Non-pigmented ciliary epithelial cell (primary cell): ENCODE measurements around the genes NOSIP, TSKS and ZNF473.

DNA sequence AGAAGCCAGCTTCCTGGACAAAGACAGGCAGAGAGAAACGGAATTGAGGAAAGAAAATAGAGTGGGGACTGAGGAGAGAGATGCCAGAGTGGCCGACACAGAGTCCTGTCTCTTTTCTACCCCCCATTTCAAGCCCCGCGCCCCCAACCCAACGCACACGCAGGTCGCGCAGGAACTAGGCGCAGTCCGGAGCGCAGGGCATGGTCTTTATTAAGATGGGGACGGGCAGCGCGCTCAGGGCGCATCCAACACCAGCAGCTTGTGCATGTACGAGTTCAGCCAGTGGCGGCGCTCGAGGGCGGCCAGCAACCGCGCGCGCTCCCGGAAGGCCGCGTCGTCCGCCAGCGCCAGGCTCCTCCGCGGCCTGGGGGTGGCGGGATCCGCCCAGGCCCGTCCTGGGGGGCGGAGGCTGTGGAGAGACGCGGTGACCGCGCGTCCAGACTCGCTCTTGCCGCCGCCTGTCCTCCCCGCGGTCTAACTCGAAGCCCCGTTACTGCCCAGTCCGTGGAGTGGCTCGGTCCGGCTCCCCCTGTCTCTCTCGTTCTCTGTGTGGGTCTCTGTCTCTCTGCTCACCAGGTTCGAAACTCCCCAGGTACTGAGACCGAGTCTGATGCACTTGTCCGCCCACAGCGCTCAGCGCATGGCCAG, 883 bp downstream of the PTH2 start:
- RRBS = no CpG with 5 or more reads among the region's 57 CpGs

DNA sequence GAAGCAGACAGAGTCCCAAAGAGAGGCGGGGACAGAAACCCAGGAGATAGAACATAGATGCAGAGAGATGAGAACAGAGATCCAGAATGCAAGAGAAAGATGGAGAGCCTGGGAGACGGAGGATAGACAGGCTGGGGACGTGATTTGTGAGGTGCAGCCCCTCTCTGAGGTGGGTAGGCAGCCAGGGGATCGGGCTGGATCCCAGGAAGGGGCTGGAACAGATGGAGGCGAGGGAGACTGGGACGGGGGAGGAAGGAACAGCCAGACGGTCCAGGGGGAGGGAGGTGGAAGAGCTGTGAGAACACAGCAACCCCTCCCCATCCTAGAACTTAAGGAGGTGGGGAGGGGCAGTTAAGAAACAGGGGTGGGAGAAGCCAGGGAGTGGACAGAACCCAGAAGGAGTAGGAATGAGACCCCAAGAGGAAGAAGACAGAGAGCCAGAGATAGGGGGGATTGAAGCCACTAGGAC, 3.1 kb downstream of the SLC17A7 start:
- RRBS = no CpG with 5 or more reads among the region's 7 CpGs

DNA sequence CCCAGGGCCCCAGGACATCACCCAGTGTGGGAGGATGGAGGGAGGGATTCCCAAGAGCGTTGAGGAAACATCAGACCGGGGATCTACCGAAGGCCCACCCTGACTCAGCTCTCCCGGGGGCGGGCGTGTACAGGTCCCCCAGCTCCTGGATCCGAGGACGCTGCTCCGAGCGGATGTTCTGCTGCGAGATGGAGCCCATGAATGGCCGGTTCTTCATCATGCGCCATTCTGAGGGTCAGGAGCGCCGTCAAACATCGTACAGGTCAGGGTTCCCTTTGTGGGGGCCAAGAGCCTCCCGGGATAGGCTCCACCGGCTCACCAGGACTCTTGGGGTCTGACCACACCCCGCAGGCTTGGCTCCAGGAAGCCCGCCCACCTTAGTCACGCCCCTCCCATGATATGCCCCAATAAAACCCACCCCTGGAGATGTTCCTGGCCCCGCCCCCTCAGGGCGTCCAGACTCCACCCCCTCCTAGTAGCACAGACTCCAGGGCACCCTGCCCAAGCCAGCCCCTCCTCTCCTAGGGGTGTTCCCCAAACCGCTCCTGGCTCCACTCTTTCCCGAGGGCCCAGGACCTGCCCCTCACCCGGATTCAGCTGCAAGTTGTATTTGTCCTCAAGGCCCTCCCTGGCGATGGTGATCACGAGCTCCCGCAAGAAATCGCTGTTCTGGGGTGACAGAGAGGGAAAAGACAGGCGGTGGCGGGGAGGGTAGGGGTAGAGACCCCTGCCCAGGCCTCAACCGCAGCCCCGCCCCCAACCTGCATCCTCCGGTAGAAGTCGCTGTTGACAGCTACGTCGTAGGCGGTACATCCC, 4.2 kb downstream of the PIH1D1 start:
- RRBS = 89% methylated on average over 7 of the region's 39 CpGs

- RRBS = no CpG with 5 or more reads among the region's 28 CpGs
These were observed 2.0 kb downstream of the FLT3LG start for GRCh38 chr19:49475722-49476665.

DNA sequence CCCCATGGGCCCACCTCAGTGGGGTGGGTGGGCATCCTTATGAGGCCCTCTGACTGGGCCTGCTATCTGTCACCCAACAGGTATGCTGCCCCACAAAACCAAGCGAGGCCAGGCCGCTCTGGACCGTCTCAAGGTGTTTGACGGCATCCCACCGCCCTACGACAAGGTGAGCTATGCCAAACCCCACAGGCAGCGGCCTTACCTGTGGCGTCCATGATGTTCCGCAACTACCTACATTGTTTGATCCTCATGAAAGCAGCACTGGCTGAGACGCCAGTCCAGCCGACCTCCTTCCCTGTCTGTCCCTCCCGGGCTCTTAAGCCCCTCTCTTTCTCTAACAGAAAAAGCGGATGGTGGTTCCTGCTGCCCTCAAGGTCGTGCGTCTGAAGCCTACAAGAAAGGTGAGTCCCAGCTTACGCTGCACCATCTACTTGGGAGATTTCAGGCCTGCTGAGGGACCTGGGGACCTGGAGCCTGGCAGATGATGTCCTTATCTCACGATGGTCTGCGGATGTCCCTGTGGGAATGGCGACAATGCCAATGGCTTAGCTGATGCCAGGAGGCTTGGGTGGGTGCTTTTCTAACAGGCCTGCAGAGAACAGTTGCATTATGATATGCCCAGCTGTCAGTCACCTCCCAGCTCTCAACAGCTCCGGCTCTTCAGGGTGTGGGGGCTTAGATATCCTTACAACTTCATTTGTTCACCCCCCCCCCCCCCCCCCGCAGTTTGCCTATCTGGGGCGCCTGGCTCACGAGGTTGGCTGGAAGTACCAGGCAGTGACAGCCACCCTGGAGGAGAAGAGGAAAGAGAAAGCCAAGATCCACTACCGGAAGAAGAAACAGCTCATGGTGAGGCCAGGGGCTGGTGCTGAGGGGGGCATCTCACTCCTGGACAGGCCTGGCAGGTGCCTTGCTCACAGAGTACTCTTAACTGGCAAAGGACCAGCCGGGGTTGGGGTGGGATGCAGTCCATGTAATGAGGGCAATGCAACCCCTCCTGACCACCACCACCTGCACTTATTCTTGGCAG, 3.6 kb downstream of the RPL13A start:
- RRBS = 42% methylated on average over 1 of the region's 25 CpGs

GRCh38 chr19:49580387-49580898, at the start of gene NOSIP:
Gene NOSIP, minus strand, starts transcription at chr19:49580556.
- RRBS = 2% methylated on average over 7 of the region's 24 CpGs

- RRBS = no CpG with 5 or more reads among the region's 30 CpGs
These were observed 8.4 kb downstream of the PRR12 start for GRCh38 chr19:49599173-49599971.

DNA sequence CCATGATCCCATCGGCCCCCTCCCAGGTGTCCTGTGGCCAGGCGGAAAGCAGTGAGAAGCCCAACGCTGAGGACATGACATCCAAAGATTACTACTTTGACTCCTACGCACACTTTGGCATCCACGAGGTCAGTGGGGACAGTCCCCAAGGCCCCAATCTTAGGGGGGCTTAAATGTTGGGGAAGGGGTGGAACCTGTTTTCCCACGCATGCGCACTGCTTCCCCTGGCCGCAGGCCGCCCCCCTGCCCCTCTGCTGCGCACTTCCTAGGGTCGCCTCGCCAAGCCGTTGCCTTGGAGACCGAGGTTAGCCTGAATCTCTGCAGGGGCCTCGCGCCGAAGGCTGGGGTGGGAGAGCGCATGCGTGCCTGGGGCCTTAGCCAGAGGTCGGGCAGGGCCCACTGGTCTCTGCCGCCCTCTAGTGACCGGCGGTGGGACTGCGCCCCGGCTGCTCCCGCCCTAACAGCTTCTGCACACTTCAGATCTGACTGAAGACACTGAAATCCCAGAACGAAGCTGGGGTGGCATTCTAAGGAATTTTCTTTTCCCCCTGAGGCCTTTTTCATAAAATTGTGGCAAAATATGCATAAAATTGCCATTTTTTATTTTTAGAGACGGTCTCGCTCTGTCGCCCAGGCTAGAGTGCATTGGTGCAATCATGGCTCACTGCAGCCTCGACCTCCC, 3.5 kb downstream of the PRMT1 start:
- RRBS = no CpG with 5 or more reads among the region's 31 CpGs

GRCh38 chr19:49685661-49686153, 3.7 kb upstream of the ADM5 start:
- RRBS = no CpG with 5 or more reads among the region's 14 CpGs

DNA sequence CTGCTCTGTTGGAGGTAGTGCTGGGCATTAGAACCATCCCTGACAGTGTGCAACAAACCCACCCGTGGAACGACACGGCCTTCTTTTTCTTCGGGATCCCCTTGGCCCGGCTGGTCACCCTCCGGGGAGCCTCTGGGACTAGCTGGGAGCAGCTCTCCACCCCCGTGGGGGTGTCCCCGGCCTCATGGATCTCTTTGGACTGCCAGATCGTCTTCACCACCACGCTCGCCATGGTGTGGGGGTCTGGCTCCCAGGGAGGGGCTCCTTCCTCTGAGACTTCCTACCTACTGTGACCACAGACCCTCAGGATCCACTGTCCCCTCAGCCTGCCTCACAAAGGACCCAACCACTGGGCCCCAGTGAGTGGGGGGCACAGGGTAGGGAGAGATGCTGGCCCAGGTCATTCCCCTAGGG, at the start of gene TSKS:
Gene TSKS, minus strand, starts transcription at position 291 of the 414 bp plus-strand sequence.
- RRBS = 71% methylated on average over 3 of the region's 11 CpGs

DNA sequence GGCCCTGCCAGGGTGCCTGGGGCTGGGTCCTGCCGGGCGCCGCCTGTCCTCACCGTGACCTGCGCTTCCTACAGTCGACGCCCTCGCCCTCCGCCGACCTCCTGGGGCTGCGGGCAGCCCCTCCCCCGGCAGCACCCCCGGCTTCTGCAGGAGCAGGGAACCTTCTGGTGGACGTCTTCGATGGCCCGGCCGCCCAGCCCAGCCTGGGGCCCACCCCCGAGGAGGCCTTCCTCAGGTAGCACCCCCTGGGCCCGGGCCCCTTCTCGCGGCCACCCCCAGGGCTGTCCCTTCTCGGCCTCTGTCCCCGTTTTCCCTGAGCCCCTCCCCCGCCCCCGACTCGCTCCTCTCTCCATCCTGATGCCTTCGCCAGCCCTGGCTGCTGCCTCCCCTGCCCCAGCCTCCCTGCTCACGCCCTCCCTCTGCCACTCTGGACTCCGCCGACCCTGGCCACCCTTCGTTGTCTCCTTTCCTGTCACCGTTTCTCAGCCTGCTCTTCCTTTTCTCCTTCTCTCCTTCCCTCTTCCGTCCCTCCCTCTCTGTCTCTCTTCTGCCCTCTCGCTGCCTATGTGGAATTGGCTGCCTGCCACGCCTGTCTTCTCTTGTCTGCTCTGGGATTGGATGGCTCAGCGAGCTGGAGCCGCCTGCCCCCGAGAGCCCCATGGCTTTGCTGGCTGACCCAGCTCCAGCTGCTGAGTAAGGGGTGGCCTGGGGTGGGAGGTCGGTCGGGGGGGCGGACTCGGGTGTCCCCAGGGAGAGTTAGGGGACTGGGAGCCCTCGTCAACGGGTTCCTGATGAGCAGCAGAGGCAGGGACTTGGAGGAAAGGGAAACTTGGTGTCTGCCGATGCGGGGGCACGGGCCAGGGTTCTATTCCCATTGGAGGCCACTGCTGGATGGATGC, 10.9 kb downstream of the FUZ start:
- RRBS = 14% methylated on average over 14 of the region's 47 CpGs

DNA sequence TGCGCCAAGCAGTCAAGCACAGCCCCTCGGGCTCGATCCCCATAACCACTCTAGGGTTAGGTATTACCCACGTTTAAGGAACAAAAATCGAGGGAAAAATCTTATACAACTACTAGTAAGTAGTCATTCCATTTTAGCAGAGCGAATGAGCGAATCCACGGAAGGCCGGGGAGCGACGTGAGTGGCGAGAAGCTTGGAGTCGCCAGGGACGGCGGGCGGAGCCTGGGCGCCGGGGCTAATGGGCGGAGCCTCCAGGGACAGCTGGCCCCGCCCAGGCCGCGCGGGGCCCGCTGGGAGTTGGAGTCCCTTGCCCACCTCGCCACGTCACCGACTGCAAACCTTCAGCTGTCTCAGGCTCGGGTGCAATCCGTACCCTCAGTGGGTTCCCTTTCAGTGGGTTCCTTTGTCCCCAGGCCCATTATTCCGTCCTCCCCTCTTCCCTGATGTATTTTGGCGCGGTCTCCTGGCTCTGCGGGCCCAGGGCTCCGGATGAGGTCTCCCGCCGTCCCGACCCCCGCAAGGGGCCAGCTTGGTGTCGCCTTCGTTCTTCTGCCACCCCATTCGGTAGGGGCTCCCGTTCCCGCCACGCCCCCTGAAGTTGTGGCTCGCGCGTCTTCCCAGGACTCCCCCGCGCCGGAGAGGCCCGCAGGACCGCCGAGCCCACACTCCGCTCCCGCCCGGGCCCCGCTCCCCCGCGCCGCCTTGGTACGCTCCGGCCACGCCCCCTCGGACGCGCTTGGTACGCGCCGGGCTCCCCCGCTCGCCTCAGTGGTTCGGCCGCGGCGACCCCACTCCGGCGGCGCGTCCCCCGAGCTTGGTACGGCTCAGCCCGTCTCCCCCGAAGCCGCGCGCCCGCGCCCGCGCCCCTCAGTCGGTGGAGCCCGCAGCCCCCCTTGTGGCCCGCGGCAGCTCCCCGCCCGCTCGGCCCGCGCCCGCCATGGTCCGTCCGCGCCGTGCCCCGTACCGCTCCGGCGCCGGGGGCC, 16.7 kb downstream of the PNKP start:
- RRBS = 2% methylated on average over 32 of the region's 109 CpGs

DNA sequence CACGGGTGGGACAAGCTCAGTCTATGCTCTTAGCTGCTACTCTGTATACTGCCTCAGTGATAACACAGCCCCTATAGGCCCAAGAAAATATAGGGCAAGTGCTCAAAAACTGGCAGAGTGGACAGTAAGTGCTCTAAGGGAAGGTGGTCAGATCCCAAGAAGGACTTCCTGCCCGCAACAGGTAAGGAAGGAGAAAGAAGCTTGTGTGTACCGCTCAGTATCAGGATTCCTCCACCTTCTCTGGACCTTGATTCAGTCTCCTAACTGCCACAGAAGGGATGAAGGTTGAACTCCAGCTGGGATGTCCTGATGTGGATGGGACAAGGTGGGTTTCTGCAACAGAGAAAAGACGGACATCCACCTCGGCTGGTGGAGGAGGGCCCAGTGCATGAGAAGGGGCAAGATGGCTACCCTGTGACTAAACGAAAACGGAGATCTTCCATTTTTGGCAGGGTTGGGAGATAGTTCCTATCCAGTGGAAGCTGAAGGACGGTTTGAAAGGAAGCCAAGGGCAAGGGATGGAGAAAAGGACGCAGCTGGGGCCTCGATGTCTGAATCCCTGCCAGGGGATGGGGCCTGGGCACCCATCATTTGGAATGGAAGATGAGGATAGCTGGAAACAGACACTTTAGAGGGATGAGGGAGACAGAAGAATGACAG, 1.4 kb upstream of the ATF5 start:
- RRBS = no CpG with 5 or more reads among the region's 10 CpGs

DNA sequence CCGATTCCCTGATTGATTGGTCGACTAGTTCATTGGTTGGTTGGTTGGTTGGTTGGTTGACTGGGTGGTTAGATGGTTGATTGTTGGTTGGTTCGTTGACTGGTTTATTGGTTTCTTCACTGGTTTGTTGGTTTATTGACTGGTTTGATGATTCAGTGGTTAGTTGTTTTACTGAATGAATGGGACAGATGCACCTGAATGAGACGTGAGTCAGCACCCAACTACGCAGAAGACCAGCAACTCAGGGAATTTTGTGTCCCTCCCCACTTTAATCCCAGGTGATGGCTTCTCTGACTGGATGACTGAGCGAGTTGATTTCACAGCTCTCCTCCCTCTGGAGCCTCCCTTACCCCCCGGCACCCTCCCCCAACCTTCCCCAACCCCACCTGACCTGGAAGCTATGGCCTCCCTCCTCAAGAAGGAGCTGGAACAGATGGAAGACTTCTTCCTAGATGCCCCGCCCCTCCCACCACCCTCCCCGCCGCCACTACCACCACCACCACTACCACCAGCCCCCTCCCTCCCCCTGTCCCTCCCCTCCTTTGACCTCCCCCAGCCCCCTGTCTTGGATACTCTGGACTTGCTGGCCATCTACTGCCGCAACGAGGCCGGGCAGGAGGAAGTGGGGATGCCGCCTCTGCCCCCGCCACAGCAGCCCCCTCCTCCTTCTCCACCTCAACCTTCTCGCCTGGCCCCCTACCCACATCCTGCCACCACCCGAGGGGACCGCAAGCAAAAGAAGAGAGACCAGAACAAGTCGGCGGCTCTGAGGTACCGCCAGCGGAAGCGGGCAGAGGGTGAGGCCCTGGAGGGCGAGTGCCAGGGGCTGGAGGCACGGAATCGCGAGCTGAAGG, 3.1 kb upstream of the NUP62 start:
- RRBS = no CpG with 5 or more reads among the region's 27 CpGs

DNA sequence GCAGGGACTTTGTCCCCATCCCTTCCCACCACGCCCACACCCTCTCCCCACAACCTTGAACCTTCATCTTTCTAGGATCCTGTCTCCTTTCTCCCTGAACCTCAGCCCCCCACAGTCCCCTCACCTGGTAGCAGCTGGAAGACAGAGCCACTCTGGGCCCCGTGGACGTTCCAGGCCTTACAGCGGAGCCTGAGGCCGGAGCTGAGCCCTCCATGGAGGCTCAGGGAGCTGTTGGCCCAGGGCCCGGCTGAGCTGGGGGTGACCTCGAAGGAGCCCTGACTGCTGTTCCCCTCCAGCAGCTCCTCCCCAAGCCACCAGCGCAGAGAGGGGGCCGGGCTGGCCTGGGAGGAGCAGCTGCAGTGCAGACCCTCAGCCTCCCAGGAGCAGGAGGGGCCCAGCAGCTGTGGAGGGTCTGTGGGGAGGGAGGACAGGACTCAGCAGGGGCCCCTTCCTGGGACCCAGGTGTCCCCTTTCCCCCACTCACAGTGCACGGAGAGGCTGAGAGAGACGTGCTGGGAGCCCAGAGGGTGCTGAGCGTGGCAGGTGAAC, 2.7 kb downstream of the SIGLEC11 start:
- RRBS = no CpG with 5 or more reads among the region's 12 CpGs

- RRBS = no CpG with 5 or more reads among the region's 6 CpGs
These were observed 8.3 kb upstream of the SIGLEC11 start for GRCh38 chr19:49969266-49969717.

- RRBS = no CpG with 5 or more reads among the region's 49 CpGs
These were observed at the start of gene ZNF473 for GRCh38 chr19:50025614-50026445. Gene ZNF473, plus strand, starts transcription at chr19:50026005.

DNA sequence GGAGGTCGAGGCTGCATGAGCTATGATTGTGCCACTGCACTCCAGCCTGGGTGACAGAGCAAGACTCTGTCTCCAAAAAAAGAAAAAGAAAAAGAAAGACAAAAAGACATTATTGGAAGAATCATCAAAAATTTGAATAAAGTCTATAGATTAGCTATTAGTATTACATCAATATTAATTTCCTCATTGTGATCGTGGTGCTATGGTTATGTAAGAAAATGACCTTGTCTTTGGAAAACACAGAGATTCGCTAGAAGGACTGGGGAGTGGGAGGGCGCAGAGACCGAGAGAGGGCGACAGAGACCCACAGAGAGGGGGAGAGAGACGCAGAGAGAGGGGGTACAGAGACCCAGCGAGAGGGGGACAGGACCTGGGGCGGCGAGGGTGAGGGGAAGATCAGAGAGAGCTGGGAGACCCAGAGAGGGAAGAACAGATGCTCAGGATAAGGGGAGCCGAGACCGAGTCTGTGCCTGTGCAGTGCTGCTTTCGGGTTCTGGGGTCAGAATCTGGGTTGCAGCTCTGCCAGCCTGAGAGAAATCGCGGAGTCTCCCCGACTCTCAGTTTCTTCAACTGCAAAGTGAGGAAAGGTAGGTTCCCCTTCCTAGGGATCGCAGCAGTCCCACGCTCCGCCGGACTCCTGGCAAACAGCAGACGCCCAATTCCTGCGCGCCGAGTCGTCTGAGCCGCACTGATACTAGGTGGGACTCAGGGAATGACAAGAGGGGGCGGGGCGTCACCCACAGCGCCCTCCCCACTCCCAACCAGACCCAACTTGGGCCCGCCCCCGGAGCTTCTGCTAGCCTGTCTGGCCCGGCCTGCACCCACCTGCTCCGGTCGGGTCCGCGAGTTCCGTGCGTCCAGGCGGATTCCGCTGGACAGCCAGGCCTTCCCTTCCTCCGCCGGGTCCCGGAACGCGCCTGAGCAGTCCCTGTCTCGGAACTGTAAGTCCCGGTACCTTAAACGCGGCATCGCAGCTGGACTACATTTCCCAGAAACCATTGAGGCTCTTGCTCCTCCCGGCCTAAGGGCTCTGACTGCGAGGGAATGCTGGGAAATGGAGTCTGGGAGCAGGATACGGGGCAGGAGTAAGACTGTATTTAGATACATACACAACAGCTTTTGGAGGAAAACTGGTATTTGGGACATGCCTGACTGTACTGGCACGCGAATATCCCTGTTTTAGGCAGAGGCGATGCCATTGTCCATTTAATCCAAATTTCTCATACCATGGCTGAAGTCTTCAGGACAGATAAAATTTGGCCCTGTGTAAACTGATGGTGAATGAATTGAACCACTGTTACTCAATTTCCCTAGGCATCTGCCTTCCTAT, 15.3 kb downstream of the IZUMO2 start:
- RRBS = 2% methylated on average over 19 of the region's 56 CpGs

GRCh38 chr19:50263078-50263674, 59.8 kb downstream of the MYH14 start:
- RRBS = no CpG with 5 or more reads among the region's 9 CpGs

GRCh38 chr19:50266732-50267479, 62.3 kb downstream of the KCNC3 start:
- RRBS = 34% methylated on average over 6 of the region's 26 CpGs